OVCAR3 (cell line): ENCODE results near the genes KISS1R and ABCA7.

DNA sequence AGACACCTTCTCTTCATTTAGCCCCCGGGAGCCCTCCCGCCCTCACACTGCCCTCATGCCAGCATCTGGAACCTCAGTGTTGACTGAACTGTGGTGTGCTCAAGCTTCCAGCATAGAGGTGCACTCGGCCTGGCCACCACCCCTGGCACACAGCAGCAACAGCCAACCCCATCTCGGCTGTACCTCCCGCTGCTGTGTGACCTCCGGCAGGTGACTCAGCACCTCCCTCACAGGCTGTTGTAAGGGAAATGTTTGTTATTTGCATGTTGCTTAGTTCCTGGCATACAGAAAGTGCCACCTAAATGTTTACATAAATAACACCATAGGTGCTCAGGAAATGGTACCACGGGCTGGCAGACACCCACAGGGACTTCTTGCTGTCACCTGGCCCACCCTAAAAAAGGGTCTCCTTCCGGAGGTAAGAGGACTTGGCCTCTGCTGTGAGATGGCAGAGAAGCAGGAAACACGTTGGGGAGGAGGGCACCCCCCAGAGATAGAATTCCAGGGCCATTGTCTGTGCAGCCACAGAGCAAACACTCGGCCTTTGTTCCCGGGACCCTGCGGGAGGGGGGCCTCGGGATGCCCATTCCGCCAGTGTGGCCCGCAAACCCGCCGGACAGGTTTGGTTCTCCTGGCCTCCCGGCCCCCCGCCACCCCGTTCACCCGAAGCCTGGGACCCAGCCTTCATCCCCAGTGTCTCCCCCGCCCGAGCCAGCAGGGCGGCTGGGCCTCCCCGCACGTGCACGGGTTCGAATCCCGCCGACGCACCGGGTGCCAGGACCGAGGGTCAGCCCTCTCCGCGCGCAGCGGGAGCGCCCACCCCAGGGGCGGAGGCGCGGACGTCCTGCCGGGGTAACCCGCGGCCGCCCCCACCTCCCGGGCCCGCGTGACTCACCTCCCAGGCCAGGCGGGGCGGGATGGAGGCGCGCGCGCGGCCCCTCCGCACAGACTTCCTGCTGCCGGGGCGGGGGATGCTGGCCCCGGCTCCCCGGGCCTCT is 847 bp downstream of the PLPP2 start:
- RRBS: 5% methylated on average over 35 of the region's 61 CpGs

- RRBS: no CpG with 5 or more reads among the region's 11 CpGs
Measured at GRCh38 chr19:571653-572051, 744 bp upstream of the BSG start.

GRCh38 chr19:573051-573897 is 878 bp downstream of the BSG start:
- RRBS: 5% methylated on average over 14 of the region's 43 CpGs

DNA sequence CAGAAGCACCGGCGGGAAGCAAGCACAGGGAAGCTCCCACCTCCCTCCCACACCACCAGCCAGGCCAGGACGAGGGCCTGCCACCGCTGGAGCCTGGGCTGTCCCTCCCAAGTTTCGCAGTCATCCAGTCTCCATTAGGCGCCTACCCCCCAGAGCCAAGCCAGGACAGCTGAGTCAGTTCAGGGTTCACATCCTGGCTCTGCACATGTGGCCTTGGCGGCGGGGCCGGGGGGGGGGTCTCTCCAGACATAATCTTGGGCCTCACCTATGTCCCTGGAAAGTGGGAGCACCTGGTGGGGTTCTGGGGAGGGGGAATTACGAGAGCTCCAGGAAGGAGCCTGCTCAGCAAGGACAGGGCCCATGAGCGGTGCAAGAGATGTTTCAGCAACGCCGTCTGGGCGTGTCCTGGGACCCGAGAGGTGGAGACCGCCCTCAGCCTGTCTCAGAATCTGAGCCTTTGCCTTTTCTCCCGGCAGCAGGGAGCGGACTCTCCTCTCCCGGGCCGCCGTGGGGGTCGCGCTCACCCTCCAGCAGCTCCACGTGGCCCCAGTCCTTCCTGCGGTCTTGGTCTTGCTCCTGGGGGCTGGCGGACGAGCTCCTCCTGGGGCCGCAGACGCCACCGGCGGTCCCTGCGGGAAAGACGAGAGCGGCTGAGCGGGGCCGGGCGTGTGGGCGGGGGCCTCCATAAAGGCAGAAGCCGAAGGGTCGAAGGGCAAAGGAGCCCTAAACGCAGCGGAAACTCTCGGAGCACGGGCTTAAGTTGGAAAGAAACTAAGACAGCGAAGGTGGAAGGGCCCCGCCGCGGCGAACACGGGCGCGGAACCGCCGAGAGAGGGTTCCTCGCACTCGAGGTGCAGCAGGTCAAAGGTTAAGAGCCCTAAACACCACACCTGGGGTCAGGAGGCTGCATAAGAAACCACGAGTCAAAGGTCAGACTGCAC is 757 bp downstream of the POLRMT start:
- RRBS: 3% methylated on average over 11 of the region's 57 CpGs

DNA sequence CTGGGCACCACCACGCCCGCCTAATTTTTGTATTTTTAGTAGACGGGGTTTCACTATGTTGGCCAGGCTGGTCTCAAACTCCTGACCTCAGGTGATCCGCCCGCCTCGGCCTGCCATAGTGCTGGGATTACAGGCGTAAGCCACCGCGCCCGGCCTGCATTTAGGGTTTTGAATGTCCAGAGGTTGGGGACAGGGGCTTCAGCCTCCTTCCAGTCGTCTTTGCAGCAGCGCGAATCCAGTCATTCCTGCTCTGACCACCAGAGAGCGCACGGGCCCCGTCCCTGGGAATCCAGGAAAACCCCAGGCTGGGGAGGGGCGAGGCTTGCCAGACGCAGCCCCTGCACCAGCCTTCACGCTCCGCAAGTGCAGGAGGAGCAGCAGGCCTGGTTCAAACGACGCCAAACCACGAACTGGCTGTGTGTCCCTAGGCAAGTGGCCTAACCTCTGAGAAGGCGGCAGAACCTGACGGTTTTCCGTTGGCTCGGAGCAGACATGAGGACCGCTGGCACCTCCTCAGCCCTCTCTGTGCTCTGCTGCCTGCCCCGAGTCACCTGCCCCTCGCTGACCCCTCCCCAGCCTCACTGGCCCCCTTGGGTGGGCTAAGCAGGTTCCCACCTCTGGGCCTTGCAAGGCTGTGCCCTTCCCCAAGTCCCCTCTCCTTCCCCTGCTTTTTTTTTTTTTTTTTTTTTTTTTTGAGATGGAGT is 1.9 kb upstream of the RNF126 start:
- RRBS: no CpG with 5 or more reads among the region's 30 CpGs

DNA sequence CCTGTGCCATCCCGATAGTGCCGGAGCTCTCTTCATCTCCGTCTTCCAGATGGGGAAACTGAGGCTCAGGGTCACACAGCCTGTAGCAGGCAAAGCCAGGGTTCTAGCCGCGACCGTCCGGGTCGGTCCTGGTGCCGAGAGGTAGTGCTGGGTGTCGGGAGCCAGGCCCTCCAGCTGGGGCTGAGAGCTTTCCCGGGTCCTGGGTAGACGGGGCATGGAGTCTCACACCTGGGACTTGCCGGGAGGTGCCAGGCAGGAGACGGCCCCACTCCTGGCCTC is 516 bp downstream of the FSTL3 start:
- RRBS: 9% methylated on average over 9 of the region's 14 CpGs

DNA sequence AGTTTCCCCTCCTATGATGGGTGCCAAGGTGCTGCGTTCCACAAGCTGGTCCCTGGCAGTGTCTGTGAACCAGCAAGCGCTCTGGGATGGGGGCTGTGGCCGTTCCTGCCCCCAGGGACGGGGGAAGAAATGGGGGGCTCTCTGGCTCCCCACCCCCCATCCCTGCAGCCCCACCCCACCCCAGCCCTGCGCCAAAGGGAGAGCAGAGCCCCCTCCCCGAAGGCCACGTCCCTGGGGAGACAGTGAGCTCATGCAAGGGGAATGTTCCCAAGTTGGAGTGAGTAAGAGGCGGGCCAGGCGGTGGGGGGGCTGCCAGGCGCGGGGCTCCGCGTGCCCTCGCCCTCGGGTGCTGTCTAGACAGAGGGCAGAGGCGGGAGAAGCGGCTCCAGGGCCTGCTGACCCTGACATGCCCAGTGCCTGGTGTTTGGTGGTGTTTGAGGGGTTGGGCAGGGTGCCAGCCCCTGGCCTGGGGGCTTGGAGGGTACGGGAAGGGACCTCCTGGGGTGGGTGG is 911 bp downstream of the FSTL3 start:
- RRBS: no CpG with 5 or more reads among the region's 18 CpGs

GRCh38 chr19:719714-720356 is 11.1 kb downstream of the PALM start:
- RRBS: 80% methylated on average over 22 of the region's 73 CpGs

DNA sequence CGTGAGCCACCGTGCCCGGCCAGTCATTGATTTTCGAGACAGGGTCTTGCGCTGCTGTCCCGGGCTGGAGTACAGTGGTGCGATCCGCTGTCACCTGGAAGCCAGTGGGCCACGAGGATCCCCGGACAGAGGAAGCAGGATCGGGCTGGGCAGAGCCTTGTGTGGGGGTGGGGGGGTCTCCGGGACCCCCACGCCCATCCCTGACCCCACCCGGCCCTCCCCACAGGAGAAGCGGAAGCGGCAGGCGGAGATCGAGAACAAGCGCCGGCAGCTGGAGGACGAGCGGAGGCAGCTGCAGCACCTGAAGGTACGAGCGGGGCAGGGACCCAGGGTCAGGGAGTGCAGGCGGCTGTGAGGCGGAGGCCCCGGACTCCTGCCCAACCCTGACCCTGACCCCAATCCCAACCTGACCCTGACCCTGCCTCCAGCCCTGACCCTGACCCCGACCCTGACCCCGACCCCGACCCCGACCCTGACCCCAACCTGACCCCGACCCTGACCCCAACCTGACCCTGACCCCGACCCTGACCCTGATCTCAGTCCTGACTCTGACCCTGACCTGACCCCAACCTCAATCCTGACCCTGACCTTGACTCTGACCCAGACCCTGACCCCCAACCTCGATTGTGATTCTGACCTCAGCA is 18.2 kb downstream of the PALM start:
- RRBS: 95% methylated on average over 19 of the region's 34 CpGs

- RRBS: no CpG with 5 or more reads among the region's 10 CpGs
Measured at GRCh38 chr19:792400-792780, 4.9 kb upstream of the PTBP1 start.

- RRBS: no CpG with 5 or more reads among the region's 19 CpGs
Measured at GRCh38 chr19:800162-800897, 3.1 kb downstream of the PTBP1 start.

DNA sequence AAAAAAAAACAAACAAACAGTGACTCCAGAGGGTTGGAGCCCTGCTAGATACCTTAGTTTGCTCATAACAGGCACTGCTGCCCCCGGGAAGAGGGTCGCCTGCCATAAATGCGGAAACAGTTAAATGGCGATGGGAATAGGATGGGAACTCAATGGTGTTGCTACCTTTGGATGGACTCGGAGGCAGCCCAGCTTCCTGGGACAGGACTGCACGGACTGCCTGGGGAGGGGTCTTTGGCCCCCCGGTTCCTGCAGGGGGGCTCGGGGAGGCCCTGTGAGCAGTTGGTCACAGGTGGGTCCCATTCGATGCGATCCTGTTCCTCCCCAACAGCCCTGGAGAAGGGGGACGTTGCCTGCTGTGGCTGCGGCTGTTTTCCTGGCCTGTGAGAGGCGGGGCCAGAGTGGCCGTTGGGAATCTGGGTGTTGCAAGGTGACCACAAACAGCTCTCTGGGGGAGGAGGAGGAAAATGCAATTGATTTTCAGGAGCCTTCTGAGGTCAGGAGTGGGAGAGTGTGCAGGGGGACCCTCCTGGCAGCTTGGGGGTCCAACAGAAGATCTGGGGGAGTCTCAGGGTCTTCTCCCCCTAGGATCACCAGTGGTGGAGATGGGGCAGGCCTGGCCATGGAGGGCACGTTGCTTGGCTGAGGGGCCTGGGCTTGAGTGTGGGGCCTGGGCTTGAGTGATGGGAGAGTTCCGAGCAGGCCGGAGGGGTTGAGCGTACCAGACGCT is 1.9 kb upstream of the PLPPR3 start:
- RRBS: no CpG with 5 or more reads among the region's 19 CpGs

- RRBS: no CpG with 5 or more reads among the region's 18 CpGs
Measured at GRCh38 chr19:904108-904635, 8.8 kb downstream of the R3HDM4 start.

DNA sequence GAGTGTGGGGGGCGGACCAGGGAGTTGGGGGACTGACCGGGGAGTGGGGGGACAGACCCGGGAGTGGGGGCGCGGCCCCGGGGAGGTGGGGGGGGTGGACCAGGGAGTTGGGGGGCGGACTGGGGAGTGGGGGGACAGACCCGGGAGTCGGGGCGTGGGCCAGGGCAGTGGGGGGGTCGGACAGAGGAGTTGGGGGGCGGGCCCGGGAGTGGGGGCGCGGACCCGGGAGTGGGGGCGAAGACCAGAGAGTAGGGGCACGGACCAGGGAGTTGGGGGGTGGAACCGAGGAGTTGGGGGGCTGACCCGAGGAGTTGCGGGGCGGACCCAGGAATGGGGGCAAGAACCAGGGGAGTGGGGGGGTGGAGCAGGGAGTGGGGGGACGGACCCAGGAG is 861 bp downstream of the R3HDM4 start:
- RRBS: 23% methylated on average over 9 of the region's 23 CpGs

DNA sequence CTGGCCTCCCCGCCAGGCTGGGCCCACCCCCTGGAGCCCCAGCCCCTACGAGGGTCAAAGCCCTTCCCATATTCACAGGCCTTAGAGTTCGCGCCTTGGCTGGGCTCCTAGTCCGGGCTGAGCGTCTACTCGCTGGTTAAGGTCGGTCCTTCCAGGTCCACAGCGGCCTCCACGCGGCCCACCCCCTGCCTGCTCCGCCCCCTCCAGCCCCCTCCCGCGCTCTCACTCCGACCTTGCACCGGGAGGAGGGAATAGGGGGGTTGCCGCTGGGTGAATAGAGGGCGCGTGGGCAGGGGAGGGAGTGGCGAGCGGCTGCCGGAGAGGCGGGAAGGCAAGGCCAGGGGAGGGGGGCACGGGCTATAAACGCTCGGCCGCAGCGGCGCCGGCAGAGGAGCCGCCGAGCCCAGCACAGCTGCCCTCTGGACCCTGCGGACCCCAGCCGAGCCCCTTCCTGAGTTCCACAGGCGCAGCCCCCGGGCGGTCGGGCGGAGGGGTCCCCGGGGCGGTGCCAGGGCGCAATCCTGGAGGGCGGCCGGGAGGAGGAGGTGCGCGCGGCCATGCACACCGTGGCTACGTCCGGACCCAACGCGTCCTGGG is at the start of gene KISS1R:
Gene KISS1R (plus strand): TSS at position 388 of the 597 bp plus-strand sequence.
- RRBS: 5% methylated on average over 34 of the region's 52 CpGs

GRCh38 chr19:924635-924808 is 1.3 kb upstream of the ARID3A start:
- RRBS: 17% methylated on average over 1 of the region's 10 CpGs

- RRBS: 9% methylated on average over 14 of the region's 79 CpGs
Measured at GRCh38 chr19:926396-927565, 946 bp downstream of the ARID3A start.

DNA sequence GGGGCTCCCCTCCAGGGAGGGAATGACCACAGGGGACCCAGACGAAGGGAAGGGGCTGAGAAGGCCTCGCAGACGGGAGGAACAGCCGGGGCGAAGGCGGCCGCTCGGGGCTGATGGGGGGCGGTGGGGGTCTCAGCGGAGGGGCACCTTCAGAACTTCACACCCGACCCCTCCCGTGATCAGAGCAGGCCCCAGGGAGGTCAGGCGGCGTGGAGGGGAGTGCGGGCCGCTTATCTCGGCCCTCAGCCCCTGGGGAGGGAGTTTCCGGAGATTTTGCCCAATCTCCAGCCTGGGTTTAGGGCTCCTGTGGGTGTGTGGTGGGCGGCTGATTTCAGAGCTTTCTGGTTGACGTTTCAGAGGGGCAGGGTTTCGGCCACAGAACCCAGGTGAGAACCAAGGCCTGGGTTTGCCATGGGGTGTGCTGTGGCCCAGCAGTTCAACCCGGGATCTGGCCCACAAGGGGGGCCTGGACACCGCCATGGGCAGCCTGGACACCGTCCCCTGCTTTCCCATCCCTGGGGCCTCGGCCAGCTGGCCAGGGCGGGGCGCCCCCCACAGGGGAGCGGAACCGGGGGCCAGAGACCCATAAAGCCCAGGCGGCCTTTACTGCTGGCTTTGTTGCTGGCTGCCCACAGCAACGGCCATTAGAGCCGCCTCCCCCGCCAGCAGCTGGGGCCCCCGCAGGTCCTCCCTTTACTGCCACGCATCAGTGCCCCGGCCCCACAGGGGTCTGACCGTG is 29.0 kb downstream of the ARID3A start:
- RRBS: 66% methylated on average over 6 of the region's 37 CpGs

GRCh38 chr19:1039318-1040433 is at the start of gene ABCA7:
Gene ABCA7, plus strand, starts transcription at chr19:1040107.
- RRBS: 7% methylated on average over 22 of the region's 69 CpGs

DNA sequence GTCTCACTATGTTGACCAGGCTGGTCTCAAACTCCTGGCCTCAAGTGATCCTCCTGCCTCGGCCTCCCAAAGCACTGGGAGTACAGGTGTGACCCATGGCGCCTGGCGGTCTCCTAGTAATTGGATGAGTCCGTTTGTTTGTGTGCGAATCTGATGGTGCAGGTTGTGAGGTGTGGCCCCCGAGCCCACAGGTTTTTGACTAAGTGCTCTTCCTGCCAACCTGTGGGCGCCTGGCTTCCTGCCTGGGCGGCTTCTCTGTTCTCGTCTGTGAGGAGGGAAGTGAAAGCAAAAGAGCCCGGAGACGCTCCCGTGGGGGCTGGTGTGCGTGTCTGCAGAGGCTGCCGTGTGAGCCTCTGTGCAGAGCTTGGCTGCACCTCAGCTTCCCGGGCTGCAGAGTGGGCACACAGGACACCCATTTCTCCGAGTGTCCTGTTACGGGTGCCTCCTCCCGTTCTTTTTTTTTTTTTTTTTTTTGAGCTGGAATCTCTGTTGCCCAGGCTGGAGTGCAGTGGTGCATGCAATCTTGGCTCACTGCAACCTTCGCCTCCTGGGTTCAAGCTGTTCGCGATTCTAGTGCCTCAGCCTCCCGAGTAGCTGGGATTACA is 10.1 kb downstream of the ARHGAP45 start:
- RRBS: 10% methylated on average over 5 of the region's 22 CpGs